ENCODE data around the gene SBNO2.

GRCh38 chr19:1035758-1036683 lies 3.9 kb upstream of the ABCA7 start:
- PRO-cap: no peak

GRCh38 chr19:1071003-1071419 lies 4.0 kb downstream of the ARHGAP45 start:
- PRO-cap: no peak

DNA sequence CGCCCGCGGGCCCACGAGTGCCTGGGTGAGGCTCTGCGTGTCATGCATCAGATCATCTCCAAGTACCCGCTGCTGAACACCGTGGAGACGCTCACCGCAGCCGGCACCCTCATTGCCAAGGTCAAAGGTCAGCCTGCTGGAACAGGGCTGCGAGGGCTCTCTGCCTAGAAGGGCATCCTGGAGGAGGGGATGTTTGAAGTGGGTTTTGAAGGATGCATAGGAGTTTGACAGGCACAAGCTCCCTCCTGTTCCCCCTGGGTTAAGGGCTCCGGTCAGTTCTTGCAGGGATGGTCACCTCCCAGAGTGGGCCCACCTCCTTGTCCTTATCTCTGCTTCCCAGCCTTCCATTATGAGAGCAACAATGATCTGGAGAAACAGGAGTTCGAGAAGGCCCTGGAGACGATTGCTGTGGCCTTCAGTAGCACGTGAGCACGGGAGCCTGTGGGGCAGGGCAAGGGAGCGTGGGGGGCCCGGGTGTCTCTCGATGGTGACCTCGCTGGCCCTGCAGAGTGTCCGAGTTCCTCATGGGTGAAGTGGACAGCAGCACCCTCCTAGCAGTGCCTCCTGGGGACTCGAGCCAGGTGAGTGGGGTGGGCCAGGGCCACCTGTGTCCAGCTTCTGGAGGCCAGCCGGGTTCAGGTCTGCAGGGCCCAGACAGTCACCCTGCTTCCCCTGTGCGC lies 6.3 kb downstream of the ARHGAP45 start:
- PRO-cap: no peak

DNA sequence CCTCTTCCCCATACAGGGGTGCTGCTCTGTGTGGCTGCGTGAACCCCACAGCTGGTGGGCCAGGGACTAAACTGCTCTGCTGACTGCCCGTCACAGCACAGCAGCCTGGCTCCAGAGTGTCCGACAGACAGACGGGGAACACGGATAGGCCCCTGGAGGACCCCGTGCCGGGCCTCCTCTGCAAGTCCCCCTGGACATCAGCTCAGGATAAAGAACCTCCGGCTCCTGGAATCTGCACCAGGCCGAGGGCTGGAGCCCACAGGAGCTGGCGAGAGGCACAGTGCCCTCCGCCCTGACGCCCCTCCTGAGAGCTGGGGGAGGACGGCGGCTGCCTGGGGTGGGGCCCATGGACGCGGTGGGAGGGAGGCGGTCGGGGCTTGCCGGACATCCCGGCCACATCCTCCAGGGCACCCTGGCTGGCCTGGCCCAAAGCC lies 3.9 kb downstream of the POLR2E start:
- PRO-cap: no peak

- PRO-cap: no peak
Measured at GRCh38 chr19:1093628-1094328, 1.4 kb downstream of the POLR2E start.

- PRO-cap: no peak
Measured at GRCh38 chr19:1105313-1105529, 1.4 kb downstream of the GPX4 start.

GRCh38 chr19:1112180-1113267 lies 8.7 kb downstream of the GPX4 start:
- PRO-cap: no peak

GRCh38 chr19:1119765-1120385 lies 16.1 kb downstream of the GPX4 start:
- PRO-cap: no peak

- PRO-cap: bidirectional peak, plus-strand start at chr19:1132366, minus-strand start at chr19:1132221
Measured at GRCh38 chr19:1131697-1132600, 28.2 kb downstream of the GPX4 start.

DNA sequence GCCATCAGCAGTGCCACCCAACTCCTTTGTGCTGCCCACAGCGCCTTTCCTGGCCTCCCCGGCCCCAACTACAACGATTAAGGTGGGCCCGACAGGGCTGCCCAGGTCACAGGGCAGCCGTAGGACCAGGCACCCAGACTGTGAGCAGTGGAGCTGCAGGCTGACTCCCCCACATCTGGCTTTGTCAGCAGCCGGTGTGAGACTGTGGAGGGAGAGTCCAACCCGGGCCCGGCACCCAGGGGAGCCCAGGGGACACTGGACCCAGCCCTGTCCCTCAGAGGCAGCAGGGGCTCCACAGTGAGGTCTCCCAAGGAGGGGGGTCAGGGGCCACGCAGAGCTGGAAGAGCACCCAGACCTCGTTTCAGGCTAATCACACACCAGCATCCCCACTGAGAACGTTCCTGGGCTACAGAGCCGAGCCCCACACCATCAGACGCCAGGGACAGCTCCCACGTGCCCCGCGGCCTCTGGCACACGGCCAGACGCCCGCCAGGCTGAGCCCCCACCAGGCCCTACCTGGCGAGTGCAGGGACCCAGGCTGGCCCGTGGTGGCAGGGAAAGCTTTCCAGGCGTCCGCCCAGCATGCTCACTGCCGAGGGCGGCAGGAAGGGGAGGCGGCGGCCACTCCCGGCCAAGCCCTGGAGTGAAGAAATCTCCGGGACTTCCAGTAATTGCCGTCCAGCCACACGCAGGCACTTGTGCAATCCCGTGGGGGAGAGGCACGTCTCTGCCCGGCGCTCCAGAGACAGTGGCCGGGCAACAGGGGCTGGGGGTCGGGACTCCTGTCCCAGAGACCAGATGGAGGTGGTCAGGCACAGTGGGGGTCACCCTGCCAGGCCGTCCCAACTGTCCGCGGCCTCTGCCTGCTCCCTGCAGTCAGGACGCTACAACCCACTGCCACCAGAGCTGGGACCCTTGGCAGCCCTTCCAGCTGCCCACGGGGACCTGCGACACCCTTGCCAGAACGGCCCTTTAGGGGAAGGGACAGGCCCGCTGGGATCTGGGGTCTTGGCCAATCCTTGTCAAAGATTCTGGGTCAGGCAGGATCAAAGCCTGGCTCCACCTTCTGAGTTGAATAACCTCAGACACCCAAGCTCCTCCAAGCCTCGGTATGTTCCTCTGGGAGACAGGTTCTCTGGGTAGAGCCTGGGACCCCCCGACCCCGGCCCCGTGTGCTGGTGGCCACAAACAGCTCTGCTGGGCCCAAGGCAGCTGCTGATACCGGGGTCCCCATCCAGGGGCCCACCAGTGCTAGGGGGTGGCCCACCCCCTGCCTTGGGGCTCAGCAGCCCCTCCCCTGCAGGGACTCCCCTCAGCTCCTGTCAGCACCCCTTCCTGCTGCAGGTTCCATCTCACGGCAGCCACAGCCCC lies 19.0 kb downstream of the SBNO2 start:
- PRO-cap: no peak

DNA sequence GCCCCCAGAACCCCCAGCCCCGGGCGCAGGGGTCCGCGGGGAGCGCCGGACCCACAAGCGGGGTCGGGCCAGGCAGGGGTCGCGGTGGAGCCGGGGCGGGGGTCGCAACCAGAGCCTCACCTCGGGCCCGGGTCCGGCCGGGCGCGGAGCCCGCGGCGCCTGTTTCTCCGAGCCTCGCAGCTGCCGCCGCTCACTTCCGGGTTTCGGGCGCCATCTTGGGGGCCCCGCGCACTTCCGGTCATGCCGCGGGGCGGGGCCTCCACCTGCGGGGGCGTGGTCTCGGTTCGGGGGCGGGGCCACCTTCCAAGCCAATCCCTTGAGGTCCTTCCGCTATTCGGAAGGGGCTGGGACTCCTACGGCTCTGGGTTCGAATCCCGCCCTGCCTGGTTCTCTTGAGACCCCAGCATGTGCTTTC lies at the start of gene SBNO2:
Gene SBNO2, minus strand, starts transcription at position 217 of the 415 bp plus-strand sequence.
- PRO-cap: unidirectional peak, minus-strand start at position 191 of the sequence

GRCh38 chr19:1181730-1182252 lies 7.7 kb upstream of the SBNO2 start:
- PRO-cap: no peak

DNA sequence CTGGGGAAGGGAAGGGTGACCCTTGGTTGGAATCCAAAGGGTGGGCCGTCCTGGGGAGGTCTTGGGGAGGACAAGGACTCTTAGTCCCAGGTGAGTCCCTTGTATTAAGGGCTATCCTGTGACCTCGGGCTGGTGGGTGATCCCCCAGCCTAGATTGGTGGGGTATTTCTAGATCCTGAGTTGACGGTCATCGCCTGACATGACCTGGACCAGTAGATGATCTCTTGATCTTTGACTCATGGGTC lies 6.0 kb downstream of the MIDN start:
- PRO-cap: no peak

DNA sequence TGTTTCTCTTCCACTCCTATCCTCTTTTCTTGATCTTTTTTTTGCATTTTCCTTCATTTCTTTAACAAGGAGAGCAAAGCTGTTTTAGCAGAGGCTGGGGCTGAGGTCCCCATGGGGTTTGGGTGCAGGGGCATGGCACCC lies 9.4 kb downstream of the MIDN start:
- PRO-cap: no peak

- PRO-cap: no peak
Measured at GRCh38 chr19:1261247-1261714, 7.9 kb upstream of the CIRBP start.

- PRO-cap: no peak
Measured at GRCh38 chr19:1262358-1263005, 6.7 kb upstream of the CIRBP start.

- PRO-cap: no peak
Measured at GRCh38 chr19:1263170-1263608, 5.9 kb upstream of the CIRBP start.

DNA sequence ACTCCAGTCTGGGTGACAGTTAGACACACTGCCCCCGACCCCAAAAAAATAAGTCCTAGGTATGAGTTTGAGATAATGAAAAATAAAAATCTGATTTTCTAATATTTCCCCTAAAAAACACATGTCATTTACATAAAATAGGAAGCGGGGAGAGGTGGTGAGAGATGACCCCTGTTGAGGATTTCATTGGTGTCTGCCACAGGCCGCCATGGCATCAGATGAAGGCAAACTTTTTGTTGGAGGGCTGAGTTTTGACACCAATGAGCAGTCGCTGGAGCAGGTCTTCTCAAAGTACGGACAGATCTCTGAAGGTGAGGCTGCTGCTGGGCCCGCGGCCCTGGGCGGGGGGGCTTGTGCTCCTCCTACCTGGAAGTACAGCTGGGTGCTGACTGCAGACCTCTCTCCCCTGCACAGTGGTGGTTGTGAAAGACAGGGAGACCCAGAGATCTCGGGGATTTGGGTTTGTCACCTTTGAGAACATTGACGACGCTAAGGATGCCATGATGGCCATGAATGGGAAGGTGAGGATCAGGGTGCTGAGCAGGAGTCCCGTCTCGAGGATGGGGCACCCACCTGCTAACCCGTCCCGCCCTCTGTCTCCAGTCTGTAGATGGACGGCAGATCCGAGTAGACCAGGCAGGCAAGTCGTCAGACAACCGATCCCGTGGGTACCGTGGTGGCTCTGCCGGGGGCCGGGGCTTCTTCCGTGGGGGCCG lies 1.8 kb downstream of the CIRBP start:
- PRO-cap: no peak

DNA sequence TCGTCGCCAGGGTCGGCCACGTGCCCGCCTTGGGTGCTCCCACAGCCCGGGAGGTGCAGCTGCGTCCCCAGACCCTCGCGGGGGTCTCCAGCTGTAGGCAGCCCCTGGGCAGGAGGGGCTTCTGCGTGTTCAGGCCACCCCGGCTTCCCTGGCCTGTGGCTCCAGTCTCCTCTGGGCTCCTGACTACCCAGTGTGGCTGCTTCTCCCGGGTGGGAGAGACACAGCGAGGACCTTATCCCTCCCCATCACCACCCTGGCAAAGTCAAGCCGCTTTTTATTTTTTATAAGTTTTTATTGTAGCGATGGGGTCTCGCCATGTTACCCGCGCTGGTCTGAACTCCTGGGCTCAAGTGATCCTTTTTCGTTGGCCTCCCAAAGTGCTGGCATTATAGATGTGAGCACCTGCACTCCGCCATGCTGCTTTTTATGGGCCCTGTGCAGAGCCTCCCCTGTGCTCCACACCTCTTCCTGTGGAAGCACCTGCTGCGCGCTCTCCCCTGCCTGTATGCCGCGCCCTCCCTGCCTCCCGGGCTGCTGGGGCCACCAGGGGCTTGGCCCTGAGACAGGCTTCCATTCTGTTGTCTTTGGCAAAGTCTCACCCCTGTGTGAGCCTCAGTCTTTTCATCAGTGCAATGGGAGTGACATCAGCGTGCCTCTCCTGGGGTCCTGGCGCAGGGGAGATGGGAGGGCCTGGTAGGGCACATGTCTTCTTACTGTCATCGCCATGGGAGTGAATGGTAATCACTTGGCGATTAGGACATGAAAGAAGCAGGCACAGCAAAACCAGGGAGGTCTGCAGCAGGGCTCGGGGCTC lies 1.2 kb downstream of the FAM174C start:
- PRO-cap: no peak

DNA sequence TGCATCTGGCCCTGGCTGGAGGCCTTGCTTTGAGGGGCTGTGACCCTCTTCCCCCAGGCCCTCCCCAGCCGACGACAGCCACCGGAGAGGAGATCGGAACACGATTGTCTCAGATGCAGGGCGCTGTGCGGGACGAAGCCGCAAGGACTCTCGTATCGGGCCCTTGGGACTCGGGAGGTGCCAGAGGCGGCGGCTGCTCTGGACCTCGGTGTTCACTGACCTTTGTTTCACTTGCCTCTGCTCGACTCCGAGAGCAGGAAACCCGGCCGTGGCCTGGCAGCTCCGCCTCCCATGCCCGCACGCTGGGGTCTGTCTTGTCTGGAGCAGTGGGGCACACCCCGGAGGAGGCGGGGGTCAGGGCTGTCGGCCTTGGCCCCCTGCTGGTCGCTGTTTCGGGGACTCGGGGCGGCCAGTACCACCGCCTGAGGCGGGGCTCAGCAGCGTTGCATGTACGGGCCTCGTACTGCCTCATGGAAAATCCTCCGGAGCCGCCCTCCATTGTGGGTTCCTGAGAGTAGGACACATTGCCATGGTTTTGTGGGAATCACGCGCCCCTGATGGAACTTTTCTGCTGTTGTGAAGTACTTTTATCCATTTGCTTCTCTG lies 5.8 kb upstream of the NDUFS7 start:
- PRO-cap: no peak

Data from mesenteric fat pad (tissue), 1 donor.